Calu3 (cell line): Measurements from ENCODE around the gene PRDM12.

DNA sequence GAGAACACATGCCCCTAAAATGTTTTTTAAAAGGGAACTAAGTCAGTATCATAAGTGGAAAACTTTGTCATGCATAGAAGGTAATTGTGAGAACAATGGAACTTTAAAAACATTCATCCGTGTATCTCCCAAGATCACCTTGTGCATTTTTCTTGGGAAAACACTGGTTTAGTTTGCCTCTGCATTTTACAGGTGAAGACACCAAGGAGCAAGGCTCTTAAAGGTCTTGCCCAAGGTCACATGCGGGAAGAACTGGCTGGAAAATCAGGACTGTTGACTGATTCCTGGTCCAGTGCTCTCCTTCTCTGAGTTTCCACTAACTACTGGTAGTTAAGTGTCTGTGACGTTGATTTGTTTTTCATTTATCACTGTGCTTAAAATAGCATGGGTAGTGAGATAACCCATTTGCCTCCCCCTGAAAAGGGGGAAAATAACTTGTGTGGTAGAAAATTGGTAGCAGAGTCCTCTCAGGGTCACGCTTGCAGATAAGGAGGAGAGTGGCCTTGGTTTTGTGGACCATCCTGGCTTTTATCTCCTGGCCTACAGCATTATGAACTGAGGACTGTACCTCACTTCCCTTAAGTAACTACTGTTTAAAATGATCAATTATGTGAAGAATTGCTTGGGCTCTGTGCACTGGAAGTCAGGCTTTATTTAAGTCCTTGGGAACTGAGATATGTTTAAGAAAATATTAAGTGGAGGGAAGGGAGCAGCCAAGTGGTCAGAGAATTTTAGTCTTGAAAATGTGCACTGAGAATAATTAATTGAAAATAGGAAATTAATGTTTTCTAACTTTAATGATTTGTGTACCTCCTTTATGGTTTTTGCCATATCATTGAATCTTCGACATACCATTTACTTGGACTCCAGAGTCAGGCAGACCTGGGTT, 10.9 kb downstream of the FUBP3 start:
- PRO-cap, result no peak

DNA sequence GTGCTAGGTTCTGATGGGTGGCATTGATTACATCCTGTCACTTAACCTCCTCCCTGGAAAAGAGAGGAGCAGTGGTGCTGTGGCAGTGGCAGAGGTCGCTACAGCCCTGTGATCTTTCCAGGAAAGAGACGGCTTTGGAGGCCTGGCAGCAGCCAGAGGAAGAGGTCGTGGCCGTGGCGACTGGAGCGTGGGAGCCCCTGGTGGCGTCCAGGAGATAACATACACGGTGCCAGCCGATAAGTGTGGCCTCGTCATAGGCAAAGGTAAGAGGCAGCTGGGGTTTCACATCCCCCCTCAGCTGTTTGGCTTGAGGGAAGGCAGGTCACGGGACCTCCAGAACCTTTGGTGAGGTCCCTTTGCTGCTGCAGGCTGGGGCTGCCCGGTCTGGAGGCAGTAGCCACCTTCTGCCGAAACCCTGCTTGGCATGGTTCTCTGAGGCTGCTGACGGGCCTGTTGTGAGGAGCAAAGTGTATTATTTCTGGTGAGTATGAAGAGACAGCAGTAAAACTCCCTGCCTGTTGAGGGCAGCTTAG, 38.1 kb upstream of the PRDM12 start:
- PRO-cap, result no peak

- PRO-cap, result no peak
These were observed at the start of gene PRDM12 for GRCh38 chr9:130664341-130664670. TSS of gene PRDM12 (plus strand) at chr9:130664594.

GRCh38 chr9:130694201-130694585, 613 bp downstream of the EXOSC2 start:
- PRO-cap, result no peak

GRCh38 chr9:130714061-130715245, 20.9 kb downstream of the EXOSC2 start:
- PRO-cap, result no peak

DNA sequence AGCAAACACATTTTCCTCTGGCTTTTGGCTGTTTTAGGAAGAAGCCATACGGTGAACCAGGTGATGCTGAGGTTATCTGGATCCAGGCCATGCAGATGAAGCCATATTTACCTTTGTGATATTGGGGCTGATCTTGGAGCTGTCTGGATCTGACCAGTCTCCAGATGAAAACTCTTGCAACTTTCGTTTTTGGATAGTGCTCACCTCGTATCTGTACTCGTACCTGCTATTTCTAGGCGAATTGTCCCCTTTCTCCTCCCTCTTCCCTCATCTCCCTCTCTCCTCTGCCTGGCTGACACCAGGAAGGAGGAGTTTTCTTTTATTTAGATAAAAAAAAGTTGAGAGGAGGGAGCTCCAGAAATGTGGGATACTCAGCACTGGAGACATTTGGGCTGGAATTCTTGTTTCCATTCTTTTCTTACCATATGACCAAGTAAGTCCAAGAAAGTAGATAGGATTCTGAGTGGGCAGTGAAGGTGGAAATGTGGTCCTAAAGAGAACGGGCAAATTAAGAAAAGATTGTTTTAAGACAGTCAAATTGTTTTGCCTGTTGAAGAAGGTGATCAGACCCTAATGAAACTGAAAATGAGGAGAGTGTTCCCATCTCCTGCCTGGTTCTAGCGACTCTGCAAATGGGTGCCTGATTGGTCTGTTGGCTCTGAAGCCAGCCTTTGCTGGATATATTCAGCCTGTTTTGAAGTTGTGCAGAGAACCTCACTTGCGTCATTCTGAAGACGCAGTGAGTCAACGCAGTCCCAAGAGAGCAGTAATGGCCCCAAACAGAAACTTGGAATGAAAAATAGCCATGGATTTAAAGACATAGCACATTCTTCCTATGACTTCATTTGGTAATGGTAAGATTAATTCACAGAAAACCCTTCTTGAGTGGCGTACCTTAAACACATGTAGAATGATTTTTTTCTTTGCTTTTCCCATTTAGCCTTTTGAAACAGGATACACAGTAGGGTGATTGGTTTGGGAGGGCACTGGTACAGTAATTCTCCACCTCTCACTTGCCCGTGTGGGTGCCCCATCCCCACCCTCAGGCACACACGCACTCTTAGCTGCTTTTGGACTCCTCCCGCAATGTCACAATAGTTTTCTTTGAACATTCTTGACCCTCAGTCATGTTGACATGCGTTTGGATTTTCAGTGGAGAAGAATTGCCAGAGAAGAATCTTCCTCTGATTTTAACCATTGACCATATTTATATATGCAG, 54.3 kb upstream of the ABL1 start:
- PRO-cap, result no peak

GRCh38 chr9:130798872-130799554, 36.0 kb upstream of the ABL1 start:
- PRO-cap, result no peak

GRCh38 chr9:130842978-130843782, 8.1 kb downstream of the ABL1 start:
- PRO-cap, result no peak

DNA sequence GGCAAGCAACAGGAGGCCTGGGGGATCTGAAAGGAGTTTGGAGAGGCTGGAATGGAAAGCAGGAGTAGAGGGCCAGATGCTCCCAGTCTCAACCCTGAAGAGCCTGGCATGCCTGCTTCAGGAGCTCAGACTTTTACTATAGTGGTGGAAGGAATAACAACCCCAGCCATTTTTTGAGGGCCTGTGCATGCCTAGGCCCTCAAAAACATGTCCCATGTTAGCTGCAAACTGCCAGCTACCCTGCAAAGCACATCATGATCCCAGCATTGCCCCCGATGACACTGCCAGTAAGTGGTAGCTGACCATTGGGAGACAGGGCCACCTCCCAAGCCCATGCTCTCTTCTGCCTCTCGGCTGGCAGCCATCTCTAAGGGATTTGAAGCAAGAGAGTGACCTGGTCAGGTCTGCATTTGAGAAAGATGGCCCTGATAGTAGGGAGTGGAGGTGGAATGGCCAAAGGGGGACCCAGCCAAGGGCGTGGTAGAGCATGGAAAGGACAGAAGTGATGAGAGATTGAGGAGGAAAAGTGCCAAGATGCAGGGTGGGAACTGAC, 8.8 kb downstream of the ABL1 start:
- PRO-cap, result no peak

DNA sequence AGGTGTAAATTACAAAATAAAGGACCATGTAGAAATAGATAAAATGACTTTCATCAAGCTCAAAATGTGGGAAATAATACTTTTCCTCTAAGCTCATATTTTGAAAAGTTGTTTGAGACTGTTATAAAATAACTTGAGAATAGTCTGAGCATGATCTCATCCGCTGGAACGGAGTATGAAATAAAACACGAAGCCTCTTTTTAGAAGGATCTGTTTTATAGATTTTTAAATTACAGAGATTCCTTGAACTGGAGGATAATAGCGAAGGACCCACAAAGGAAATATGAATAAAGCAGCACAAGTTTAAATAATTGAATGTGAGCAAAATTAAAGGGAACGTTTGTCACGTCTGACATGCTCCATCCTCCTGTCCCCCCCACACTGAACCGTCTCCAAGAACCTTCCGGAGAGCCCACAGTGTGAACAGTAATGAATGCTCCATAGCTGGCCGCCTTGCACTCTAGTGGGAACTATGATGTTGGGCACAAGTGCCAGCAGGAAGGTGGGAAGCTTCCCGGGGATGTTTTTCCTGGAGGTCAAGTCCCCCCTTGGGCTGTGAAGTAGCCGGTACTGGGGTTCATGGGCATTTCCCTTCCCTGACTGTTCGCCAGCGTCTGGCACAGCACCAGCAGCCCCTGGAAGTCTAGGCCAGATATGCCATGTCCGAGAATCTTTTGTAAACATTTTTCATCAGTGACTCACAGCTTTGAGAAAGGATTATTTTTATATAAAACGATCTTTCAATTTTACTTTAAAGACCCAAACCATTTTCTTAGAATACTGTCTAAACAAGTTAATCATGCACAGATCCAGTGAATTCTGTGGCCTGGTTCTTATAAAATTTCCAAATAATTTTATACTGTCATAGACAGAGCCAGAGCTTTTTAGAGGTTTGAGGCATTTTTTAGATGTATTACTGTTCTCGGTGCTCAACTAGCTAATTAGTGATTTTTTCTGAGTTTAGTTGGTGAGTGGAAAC, 11.4 kb downstream of the ABL1 start:
- PRO-cap, result no peak

DNA sequence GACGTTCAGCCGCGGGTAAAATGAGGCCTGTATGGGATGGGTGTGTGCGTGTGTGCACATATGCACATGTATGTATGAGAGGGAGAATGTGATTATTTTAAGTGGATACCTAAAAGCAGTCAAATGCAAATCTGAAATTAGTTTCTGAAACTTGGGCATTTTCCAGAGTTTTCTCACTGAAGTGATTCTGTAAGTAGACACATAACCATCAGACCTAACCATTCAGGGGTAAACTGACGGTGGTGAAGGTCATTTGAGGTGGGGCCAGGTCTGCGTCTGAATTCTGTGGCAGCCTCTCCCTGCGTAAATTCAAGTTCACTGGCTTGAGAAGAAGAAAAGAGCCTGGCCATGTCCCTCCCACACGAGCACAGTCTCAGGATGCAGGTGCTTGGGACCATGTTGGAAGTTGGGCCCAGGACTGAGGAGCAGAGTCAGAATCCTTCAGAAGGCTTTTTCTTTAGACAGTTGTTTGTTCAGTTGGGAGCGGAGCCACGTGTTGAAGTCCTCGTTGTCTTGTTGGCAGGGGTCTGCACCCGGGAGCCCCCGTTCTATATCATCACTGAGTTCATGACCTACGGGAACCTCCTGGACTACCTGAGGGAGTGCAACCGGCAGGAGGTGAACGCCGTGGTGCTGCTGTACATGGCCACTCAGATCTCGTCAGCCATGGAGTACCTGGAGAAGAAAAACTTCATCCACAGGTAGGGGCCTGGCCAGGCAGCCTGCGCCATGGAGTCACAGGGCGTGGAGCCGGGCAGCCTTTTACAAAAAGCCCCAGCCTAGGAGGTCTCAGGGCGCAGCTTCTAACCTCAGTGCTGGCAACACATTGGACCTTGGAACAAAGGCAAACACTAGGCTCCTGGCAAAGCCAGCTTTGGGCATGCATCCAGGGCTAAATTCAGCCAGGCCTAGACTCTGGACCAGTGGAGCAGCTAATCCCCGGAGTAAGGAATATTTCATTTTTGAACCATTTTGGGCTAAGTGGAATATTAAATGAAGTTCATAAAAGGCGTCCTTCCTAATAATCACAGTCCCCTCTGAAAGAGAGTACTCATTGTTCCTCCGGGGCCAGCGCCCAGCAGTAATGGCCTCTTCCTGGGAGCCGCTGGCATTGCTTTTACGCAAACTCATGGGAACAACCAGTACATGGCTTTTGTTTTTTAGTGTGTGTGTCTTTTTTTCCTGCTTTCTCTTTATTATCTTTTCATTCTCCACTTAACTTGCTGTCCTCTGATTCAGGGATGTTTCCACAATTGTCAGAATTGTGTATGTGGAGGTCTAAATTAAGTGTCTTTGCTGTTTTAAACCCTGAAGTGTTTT, 23.8 kb downstream of the QRFP start:
- PRO-cap, result no peak

GRCh38 chr9:130879653-130880324, 16.8 kb downstream of the QRFP start:
- PRO-cap, result no peak

DNA sequence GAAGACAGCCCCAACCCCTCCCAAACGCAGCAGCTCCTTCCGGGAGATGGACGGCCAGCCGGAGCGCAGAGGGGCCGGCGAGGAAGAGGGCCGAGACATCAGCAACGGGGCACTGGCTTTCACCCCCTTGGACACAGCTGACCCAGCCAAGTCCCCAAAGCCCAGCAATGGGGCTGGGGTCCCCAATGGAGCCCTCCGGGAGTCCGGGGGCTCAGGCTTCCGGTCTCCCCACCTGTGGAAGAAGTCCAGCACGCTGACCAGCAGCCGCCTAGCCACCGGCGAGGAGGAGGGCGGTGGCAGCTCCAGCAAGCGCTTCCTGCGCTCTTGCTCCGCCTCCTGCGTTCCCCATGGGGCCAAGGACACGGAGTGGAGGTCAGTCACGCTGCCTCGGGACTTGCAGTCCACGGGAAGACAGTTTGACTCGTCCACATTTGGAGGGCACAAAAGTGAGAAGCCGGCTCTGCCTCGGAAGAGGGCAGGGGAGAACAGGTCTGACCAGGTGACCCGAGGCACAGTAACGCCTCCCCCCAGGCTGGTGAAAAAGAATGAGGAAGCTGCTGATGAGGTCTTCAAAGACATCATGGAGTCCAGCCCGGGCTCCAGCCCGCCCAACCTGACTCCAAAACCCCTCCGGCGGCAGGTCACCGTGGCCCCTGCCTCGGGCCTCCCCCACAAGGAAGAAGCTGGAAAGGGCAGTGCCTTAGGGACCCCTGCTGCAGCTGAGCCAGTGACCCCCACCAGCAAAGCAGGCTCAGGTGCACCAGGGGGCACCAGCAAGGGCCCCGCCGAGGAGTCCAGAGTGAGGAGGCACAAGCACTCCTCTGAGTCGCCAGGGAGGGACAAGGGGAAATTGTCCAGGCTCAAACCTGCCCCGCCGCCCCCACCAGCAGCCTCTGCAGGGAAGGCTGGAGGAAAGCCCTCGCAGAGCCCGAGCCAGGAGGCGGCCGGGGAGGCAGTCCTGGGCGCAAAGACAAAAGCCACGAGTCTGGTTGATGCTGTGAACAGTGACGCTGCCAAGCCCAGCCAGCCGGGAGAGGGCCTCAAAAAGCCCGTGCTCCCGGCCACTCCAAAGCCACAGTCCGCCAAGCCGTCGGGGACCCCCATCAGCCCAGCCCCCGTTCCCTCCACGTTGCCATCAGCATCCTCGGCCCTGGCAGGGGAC, 12.1 kb downstream of the QRFP start:
- PRO-cap, result no peak

DNA sequence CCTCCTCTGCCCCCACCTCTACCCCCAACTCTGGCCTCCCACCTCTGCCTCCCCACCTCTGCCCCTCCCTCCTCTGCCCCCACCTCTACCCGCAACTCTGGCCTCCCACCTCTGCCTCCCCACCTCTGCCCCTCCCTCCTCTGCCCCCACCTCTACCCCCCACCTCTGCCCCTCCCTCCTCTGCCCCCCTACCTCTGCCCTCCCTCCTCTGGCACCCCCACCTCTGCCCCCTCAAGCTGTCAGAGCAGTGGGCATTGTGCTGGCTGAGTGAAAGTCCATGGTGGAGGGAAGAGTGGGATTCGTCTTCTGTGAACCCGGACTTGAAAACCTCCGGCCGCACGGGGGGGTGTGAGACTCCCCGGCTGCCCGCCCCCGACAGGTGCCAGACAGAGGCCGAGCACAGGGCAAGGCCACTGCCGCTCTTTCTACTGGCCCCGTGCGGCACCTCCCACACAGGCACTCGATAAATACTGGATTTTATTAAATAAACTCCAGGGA, 2.4 kb upstream of the QRFP start:
- PRO-cap, result no peak

DNA sequence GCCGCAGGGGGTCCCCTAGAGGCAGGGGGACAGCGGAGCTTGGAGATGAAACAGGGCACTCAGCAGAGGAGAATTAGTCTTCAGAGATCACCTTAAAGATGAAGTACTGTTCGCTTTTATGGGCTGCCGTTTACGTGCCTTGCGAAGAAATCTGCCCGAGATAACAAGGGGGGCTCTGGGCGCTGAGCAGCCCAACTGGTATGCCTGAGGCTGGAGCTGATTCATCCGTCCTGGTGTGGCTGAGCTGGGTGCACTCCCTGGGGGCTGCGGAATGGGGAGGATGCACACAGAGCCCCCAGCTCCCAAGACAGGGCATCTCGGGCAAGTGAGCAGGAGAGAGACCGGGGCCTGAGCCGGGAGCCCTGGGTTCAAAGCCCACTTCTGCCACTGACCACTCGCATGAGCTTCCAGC, 5.9 kb downstream of the FIBCD1 start:
- PRO-cap, result no peak

GRCh38 chr9:131102419-131103099, 6.2 kb downstream of the AIF1L start:
- PRO-cap, result no peak

GRCh38 chr9:131151121-131152005, 26.0 kb downstream of the NUP214 start:
- PRO-cap, result no peak

DNA sequence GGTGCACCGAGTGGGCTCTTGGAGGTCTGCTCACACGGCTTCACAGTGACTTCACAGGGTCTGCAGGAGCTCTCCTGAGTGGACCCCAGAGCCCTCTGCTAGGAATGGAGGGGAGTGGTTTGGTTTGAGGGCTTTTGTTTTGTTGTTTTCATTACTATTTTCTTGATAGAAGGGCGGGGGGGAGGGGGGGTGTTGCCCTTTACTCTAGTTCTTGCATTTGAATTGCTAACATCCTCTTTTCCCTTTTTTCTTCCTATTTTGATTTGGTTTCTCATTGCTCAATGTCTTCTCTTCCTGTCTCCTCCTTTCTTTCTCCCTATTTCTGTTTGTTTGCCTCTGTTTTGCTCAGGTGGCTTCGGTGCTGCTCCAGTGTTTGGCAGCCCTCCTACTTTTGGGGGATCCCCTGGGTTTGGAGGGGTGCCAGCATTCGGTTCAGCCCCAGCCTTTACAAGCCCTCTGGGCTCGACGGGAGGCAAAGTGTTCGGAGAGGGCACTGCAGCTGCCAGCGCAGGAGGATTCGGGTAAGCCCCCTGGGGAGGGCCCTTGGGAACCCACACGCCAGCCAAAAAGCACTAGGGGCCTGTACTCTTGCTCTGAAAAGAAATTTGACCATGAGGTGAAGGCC, 48.4 kb downstream of the FAM78A start:
- PRO-cap, result no peak

DNA sequence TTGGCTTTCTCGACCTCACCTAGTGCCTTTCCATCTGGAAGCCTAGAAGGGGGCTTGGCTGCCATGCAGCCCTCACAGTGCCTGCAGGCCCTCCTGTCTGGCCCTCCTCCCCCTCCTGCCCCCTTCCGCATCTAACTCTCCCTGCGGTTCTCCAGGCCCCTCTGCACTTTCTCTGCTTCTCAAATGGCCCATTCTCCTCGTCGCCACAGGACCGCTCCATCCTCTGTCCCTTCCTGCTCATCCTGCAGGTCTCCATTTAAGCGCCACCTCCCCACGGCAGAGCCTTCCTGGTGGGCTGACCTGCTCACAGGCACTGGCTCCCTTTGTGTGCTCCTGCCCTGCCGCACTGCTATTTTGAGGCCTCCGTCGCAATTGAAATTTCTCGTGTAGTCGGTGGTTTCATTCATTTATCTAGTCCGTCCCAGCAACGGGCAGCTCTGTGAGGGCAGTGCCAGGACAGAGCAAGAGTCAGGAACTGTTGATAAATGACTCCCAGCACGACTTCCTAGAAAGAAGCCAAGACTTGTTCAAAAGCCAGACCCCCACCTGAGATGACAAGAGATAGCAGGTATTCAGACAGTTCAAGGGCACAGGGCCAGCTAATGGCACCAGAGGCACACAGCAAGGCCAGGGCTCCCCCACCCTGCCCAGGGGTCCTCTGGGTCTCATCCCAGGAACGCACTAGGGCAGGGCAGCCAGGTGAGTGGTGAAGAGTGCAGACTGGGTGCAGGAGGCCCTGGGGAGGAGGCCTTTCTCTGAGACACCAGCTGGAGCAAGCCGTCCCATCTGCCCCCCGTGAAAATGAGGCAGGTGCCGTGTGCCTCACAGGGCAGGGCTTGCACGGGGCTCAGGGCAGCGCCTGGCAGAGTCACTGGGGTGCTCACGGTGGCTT, 37.1 kb downstream of the FAM78A start:
- PRO-cap, result no peak

DNA sequence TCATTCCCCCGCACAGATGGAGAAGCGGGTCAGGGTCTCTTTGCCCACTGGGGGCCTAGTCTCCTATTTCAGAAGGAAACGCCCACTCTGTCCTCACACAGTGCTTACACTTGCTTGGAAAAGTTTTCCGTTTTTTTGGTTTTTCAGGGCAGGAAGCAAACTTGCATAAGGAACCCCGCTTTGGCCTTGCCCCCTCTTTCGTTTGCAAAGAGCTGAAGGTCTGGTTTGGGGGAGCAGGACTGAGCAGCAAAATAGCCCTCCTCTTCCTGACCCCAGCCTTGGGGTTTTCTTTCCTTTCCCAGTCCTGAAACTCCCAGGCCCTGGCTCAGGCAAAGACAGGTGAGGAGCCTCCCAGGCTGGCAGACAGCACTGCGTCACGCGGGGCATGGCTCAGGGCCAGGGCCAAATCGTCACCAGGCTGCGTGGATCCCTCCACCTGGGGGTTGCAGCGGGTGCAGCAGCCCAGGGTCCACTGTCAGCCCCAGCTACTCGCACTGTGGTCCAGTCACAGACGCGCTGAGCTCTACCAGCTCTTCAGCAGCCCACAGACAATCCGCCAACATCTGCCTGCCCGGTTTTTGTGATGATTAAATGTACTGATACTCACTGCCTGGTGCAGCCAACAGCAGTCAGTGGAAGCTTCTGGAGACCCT, 12.2 kb downstream of the FAM78A start:
- PRO-cap, result no peak